NT2/D1 (cell line): Measurements from ENCODE around the genes ONECUT1, RSL24D1, PYGO1 and PRTG.

DNA sequence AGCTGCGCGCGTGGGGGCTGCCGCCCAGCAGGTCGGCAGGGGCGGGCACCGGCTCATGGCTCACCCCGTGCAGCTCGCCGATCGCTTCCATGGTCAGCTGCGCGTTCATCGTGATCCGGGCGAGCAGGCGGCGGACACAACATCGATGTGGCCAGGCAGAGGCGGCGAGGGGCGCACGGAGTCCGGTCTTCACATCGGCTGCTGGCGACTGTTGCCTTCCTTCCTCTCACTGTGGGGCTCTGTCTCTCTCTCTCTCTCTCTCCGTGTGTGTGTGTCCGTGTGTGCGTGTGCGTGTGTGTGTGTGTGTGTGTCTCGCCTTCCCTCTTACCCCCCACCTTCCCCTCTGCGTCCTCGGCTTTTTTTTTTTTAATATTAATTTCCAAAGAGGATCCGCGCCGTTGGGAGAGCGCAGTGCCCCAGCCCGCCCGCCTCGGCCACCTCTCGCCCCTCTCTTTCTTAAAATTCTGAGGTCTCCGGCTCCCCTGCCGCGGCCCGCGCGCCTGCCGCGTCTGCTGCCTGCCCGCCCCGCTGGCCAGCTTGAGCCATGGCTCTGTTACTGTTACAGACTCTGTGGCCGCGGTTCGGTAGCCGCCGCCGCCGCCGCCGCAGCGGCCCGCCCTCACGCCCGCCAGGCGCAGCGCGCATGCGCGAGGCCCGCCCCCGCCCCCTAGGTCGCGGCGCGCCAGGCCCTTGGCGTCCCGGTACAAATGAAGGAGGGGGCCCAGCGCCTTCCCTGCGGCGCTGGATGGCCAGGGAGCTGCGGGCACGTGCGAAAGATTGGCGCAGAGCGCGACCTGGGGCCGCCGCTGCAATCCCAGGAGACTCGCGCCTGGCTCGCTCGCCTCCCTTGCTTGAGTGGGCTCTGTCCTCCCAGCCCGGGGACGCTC lies at the start of gene ONECUT1:
ONECUT1 (minus strand) TSS at position 561 of the 887 bp plus-strand sequence.
- RRBS, 2 experiments = 60 to 87% methylated on average over 20 of the region's 94 CpGs

GRCh38 chr15:52790711-52791861 lies 950 bp upstream of the ONECUT1 start:
- RRBS, 2 experiments = 4 to 57% methylated on average over 29 of the region's 63 CpGs

- RRBS, 2 experiments = no CpG with 5 or more reads among the region's 4 CpGs
These were observed 311.3 kb downstream of the WDR72 start for GRCh38 chr15:53448042-53448620.

DNA sequence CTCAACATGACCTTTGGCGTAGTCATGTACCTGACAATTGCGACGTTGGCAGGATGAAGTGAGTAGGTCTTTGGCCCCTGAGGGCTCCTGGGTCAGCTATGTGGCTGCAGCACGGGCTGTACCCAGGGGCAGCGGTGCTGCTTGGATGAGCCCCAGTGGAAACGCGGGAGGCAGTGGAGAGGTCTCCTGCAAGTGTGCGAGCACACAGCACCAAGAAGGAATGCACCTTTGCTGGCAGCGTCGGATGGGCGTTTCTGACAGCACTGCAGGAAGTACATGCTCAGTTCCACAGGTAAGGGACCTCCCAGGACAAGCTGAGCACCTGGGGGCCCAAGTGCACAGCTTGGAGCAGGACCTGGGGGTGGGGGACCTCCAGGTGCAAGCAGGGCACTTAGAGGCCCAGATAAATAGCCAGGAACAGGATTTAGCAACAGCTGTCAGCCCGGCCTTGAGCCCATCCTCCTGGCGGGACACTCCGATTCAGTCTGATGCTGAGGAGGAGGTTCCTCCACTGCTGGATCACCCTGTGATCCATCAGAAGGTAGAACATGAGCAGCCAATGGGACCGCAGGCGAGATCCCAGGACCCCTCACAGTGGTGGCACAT lies 67.3 kb upstream of the UNC13C start:
- RRBS, 2 experiments = no CpG with 5 or more reads among the region's 16 CpGs

GRCh38 chr15:55196803-55197280 lies at the start of gene RSL24D1:
TSS of gene RSL24D1 (minus strand) at chr15:55196941.
- RRBS, 2 experiments = under 1 to 1% methylated on average over 8 of the region's 33 CpGs

GRCh38 chr15:55246647-55246898 lies 43.0 kb downstream of the RAB27A start:
- RRBS, 2 experiments = no CpG with 5 or more reads among the region's 2 CpGs

- RRBS, 2 experiments = no CpG with 5 or more reads among the region's 3 CpGs
These were observed 40.7 kb downstream of the RAB27A start for GRCh38 chr15:55248828-55249493.

DNA sequence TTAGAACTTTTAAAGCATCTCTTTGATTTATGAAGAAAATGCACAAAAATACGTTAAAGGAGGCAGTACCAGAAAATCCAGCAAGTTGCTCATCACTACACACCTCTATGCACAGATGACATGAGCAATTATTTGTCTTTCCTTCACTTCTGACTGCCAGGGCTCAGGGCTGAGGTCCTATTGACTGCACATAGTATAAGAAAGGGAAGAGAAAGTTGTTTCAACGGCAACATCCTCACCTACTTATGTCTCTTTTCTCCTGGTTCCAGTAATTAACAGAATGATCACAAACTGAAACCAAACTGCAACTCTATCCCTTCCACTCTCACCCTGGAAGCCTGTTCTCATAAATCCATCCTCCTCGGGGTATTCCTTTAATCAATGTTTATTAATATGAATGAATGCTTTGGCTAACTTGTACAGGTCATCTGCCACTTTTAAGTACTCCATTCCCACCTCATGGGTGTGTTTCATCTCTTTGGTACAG lies 34.6 kb downstream of the RAB27A start:
- RRBS, 2 experiments = no CpG with 5 or more reads among the region's 3 CpGs

DNA sequence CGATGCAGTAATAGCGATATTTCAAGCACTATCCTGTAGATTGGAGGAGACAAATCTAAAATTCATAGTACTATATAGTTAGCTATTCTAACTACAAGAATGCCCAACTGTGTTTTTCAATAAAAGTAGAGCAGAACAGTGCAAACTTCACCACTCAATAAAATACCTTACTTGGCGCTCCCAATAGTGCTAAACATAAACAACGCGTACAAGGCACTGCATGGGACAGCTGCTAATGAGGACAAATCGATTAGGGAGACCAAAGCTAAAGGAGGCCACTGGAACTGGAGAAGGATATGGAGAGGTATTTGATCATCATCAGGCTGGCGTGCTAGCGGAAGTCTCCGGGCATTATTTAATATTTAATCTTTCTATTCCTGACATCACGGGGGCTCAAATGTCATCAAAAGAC lies 762 bp downstream of the CCPG1 start:
- RRBS, 2 experiments = 15 to 20% methylated on average over 1 of the region's 10 CpGs

DNA sequence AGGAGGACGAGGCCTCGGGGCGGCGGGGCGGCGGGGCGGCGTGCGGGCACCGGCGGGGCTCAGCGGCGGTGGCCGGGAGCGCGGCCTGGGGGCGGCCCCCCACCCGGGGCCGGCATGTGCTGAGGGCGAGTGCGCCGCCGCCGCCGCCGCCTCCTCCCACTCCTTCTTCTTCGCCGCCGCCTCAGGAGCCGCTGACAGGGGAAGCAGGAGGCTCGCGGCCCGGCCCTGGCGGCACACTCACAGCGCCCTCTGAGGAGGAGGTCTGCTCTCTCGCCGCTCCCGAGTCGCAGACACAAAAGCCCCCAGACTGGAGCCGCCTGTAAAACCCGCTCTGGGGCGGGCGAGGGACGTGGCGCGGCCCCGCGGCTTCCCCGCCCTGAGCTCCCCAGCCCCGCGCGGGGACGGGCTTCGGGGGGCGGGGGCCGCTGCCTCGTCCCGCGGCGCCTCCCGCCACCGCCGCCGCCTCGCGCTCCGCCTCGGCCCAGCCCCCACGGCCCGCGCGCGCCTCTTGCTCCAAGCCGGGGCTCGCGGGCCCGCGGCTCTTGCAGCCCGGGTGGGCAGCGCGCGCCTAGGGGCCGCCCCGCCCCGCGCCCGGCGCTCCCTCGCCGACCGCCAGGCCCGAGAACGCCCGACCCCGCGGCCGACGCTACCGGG lies at the start of gene PYGO1:
PYGO1 (minus strand) TSS at position 294 of the 654 bp plus-strand sequence.
- RRBS, 2 experiments = under 1 to 1% methylated on average over 21 of the region's 99 CpGs

- RRBS, 2 experiments = under 1 to 1% methylated on average over 53 to 57 of the region's 117 CpGs
These were observed at the start of gene PRTG for GRCh38 chr15:55742465-55743390. TSS of gene PRTG (minus strand) at chr15:55743152.

DNA sequence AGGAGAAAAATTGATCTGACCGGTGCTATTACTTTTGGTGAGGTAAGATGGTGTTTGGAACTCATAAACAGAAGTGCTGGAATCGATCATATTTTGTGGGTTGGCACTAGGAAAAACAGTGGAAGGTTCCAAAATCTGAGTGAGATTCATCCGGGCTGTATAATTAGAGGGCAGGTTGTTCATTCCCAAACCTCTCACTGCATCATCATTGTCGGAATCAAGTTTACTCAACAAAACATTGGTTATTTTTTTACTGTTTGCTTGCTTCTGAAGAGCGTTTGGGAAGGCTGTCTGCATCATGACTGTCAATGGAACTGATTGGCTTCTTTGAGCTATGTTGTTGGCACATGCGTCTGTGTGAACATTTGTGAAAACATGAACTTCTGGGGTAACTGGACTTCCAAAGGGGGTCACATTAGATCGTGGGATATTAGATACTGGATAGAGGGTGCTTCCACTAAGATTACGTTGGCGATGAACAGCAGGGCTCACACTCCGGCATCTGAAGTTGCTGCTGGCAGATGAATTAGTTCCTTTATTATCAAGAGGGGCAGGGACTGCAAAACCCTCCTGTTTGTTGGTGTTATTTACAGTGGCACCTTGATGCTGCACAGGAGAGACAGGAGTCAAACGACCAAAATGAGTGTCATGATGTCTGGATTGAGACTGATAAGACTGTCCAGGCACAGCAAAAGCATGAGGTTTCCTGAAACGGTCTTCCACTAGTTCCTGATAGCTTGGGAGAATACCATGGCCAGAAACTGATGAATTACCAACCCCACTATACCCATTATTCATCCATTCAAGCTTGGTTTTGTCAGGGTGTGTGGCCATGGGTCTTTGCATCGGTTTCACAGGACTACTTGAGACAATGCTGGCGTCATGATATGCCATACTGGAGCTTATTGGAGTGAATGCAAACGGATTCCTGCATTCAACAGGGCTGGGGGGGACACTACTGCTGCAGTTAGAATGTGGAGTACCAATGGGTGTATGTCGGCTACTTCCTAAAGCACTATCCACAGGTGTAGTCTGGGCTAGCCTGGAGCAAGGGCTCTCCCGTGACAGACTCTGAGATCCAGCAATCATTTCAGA lies 100.7 kb upstream of the NEDD4 start:
- RRBS, 2 experiments = no CpG with 5 or more reads among the region's 17 CpGs

- RRBS, 2 experiments = 0 to 4% methylated on average over 6 of the region's 34 CpGs
These were observed 741 bp downstream of the RFX7 start for GRCh38 chr15:56242723-56243553.

- RRBS, 2 experiments = no CpG with 5 or more reads among the region's 2 CpGs
These were observed 4.5 kb upstream of the ZNF280D start for GRCh38 chr15:56737702-56738362.

DNA sequence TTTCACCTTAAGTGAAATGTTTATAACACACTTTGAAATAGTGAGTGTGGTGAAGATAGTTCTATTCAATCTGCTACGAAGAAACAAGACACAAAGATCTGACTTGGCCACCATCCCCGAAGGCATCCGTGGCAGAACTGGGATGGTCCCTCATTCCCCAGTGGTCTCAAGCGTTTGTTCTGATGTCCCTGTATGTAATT lies 32.2 kb upstream of the TCF12 start:
- RRBS, 2 experiments = no CpG with 5 or more reads among the region's 4 CpGs

GRCh38 chr15:56919532-56919767 lies 1.0 kb downstream of the TCF12 start:
- RRBS, 2 experiments = under 1 to 1% methylated on average over 8 of the region's 40 CpGs

- RRBS, 2 experiments = no CpG with 5 or more reads among the region's 2 CpGs
These were observed 14.8 kb downstream of the TCF12 start for GRCh38 chr15:56933001-56933888.

DNA sequence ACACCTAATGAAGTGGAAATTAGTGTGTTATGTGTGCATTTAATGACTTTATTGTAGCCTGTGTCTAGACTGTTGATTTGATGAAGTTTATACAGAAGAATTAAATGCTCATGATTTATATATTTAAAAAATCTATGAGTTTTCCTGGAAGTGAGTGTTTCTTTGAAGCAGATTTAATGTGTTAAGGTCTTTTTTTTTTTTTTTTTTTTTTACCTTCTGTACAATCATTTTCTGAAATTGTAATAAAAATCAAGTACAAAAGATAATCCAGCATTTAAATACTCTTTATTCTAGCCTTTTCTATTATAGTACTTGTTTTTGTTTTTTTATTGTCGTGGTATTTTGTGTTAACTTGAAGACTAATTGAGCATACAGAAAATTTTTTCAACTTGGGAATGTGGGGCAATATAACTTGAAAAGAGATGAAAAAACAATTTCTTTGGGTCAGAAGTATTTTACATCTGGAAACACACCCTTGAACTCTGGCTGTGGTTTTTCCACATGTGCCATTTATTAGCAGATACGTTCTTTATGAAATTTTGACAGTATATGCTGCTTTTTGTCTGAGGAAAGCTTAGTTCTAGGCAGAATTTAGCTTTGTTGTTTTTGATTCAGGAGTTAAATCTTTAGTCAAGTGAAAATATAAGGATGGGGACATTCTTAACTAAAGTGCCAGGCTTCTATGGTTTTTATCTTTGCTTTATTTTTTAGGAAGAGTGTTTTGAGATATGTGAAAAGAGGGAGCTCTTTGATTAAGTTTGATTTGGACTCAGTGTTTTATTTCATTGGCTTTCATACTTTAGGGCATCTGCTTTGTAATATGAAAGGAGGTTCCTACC lies 44.6 kb downstream of the TCF12 start:
- RRBS, 2 experiments = no CpG with 5 or more reads among the region's 2 CpGs

- RRBS, 2 experiments = no CpG with 5 or more reads among the region's 11 CpGs
These were observed 223.2 kb downstream of the TCF12 start for GRCh38 chr15:57141552-57142137.

DNA sequence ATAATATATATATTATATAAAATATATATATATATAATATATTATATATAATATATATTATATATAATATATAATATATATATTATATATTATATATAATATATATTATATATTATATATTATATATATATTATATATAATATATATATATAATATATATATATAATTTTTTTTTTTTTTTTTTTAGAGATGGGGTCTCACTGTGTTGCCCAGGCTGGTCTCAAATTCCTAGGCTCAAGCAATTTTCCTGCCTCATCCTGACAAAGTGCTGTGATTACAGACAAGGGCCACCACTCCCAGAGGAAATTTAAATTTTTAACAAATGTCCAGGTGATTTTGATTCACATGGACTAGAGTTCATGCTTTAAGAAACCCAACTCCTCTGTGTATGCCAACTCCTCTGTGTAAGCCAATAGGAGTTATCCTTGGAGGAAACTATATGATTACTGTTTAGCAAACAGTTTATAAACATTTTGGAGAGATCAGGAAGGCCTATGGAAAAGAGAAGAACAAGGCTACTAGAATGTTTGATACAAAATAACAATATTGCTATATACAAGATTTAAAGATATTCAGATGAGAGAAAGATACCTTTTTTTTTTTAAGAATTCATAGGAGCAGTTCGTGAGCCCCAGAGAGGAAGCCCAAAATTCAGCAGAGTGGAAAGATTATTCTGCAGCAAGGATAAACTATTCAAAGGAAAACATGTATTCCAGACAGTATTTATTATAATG lies 205.5 kb upstream of the CGNL1 start:
- RRBS, 2 experiments = no CpG with 5 or more reads among the region's 1 CpG